GM06990 (cell line): ENCODE data around the genes RNF40, STX1B, ZNF267, TP53TG3B and ORC6.

DNA sequence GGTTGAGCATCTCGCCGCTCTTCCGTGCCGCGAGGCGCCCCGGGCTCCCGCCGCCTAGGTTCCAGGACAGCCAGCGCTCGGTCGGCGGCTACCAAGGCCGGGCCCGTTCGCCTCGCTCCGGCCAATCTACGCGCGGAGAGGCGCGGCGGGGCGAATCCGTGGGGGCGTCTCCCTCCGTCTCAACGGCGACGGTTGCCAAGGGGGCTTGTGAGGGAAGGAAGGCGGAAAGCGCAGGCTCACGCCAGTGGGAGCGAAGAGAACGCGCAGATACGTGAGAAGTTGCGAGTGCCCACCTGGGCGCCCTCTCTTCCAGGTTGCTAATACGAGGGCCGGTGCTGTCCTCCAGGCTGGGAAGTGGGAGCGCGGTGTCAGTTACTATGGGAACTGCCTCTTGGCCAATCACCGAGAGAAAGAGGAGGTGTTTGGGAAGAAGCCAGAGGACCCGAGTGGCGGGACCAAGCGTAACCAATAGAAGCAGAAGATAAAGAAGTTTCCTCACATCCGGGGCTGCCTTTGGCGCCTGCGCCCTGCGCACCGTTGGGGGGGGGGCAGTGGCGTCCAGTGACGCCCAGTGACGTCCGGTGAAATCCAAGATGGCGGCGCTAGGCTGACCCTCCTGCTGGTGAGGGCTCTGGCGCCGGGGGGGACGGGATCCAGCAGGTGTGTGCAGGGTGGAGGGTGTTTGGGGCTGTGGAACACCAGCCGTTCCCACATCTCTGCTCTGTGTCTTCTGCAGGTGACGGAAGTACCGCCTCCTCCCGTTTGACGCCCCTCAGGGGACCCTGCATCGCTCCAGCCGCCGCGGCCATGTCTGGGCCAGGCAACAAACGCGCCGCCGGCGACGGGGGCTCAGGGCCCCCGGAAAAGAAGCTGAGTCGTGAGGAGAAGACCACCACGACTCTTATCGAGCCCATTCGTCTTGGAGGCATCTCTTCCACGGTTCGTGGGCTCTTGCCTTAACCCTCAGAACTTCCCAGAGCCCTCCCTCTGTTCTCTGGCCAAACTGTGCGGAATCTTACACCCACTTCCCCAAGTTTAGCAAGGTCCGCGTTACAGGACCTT is at the start of gene RNF40:
Gene RNF40, plus strand, starts transcription at position 584 of the 1,062 bp plus-strand sequence.
- RRBS = 3% methylated on average over 21 of the region's 87 CpGs

- RRBS = no CpG with 5 or more reads among the region's 3 CpGs
Observed at GRCh38 chr16:30770380-30770711, 8.2 kb downstream of the RNF40 start.

- RRBS = no CpG with 5 or more reads among the region's 30 CpGs
Observed at GRCh38 chr16:30786073-30786646, 845 bp downstream of the ZNF629 start.

- RRBS = no CpG with 5 or more reads among the region's 27 CpGs
Observed at GRCh38 chr16:30996062-30996855, 11.3 kb downstream of the HSD3B7 start.

GRCh38 chr16:31000668-31001454 is 9.6 kb downstream of the STX1B start:
- RRBS = 85% methylated on average over 8 of the region's 22 CpGs

DNA sequence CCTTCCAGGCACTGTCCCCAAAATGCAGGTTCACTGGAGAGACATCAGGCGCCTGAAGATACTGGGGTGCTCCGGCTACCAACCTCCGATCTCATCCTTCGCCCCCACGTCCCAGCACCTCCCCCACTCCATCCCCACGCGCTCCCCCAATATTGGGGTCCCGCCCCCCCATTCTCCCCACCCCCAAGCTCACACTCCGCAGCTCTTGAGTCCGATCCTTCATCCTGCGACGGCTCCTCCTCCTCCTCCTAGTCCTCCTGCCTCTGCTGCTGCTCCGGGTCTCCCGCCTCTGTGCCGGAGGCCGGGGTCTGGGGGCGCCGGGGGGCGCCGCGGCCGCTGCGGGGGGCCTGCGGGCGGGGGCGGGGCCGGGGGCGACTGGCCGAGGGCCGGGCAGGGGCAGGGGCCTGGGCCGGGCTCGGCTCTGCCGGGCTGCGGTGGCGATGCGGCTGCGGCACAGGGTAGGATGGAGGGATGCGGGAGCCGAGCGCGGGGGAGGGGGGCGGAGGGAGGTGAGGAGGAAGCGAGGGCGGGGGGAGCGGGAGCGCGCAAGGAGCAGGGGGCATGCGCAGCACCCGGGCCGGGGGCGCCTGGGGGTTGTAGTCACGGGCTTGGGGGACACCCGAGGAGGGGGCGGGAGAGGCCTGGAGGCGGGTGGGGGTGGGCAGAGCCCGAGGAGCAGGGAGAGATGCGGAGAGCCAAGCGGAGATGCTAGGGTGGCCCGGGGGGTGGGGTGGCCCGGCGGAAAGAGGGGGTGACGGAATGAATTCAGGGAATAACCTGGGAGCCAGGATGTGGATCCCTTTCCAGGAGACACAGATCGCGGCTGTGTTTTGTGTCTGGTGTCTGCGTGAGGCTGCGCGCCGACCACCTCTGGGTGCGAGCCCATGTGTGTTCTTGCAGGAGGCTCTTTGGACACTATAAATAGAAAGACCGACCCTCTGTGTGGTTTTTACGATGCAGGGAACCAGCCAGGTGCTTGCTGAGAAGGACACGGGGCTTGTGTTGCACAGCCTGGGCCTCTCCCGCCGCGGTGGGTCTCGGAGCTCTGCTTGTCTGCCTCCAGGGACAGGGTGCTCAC is at the start of gene STX1B:
Gene STX1B, minus strand, starts transcription at position 465 of the 1,078 bp plus-strand sequence.
- RRBS = under 1% methylated on average over 10 of the region's 76 CpGs

DNA sequence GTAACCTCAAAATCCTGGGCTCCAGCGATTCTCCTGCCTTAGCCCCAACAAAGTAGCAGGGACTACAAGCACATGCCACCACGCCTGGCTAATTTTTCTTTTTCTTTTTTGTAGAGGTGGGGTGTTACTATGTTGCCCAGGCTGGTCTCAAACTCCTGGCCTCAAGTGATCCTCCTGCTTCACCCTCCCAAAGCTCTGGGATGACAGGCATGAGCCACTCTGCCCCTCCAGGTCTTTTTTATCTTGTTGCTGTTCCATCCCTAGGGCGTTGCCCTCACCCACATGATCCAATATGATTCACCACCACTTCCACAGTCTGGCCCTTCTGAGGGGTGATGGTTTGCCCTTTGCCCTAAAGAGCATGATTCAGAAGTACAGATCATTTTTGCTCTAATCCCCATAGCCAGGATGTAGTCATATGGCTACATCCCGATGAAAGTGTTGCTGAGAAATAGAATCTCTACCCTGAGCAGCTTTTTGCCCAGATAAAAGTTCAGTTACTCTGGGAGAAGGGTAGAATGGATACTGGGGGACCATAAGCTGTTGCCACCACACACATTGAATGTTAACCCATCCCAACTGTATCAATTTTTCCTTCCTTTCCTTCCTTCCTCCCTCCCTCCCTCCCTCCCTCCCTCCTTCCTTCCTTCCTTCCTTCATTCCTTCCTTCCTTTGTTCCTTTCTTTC is 18.8 kb downstream of the STX4 start:
- RRBS = no CpG with 5 or more reads among the region's 4 CpGs

GRCh38 chr16:31062897-31063312 is 11.1 kb downstream of the ZNF668 start:
- RRBS = no CpG with 5 or more reads among the region's 19 CpGs

DNA sequence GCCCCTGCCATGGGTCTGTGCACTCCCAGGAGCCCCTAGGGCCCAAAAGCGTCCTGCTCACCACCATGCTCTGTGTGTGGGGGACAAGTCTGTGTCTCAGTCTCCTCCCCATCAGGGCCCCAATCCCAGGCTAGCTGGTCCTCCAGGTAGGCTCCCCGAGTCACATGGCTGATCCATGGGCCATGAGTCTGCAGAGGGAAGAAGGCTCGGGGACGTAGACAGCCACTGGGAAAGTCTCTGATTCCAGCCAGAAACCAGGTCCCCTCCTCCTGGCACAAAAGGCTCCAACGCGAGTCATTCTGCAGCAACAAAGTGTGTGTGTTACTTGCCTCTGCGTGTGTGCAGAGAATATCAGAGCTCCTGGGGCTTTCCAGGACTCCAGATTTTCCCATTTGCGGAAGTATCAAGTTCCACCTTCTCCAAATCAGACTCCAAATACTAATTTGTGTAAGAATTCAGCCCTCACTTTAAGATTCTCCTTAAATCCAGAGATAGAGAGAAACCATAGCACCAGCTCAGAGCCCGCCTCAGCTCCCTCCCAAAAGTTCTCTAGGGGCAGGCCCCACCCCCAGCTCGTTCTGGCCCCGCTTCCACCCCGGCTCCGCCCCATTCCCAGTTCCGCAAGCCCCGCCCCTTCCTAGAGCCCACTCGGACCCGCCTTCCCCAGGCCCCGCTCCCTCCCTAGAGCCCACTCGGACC is 6.3 kb upstream of the PRSS8 start:
- RRBS = no CpG with 5 or more reads among the region's 19 CpGs

GRCh38 chr16:31181042-31181886 is 1.3 kb downstream of the FUS start:
- RRBS = no CpG with 5 or more reads among the region's 34 CpGs

- RRBS = no CpG with 5 or more reads among the region's 34 CpGs
Observed at GRCh38 chr16:31215716-31216358, 1.1 kb downstream of the PYDC1 start.

DNA sequence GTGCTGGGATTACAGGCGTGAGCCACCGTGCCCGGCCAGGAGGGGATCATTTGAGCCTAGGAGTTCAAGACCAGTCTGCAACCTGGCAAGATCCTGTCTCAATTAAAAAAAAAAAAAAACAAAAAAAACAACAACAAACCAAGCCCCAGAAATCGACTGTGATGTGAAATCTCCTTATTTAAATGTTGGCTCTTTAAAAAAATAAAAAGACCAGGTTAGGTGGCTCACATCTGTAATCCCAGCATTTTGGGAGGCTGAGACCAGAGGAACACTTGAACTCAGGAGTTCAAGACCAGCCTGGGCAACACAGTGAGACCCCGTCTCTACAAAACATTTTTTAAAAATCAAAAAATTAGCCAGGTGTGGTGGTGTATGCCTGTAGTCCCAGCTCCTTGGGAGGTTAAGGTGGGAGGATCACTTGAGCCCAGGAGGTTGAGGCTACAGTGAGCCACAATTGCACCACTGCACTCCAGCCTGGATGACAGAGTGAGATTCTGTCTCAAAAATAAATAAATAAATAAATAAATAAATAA is 4.9 kb upstream of the ARMC5 start:
- RRBS = no CpG with 5 or more reads among the region's 5 CpGs

DNA sequence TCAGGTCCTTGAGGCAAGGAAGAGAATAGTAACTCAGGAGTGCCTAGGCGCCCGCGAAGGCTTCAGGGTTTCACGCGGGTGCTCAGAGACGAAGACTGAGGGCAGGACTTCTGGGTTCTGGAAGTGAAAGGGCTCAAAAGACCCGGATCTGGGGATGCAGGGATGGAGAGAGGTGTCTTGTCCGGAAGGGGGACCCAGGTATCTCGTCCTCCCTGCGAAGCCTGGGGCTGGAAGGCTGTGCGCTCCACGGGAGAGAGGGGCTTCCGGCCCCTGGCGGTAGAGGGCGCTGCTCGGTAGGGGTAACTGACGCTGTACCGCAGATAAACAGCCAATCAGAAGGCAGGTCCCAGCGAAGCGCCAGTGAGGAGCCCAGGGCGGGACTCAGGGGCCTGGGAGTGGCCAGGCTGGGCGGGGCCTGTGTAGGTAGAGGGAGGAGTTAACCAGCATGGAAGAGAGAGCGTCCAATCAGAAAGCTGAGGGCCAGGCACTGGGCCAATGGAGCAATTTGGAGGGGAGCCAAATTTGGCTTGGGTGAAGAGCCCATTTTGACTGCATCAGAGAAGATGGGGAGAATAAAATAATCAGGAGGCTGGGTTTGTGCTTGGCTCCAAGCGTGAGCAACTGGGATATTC is 802 bp downstream of the TGFB1I1 start:
- RRBS = 90% methylated on average over 6 of the region's 24 CpGs

DNA sequence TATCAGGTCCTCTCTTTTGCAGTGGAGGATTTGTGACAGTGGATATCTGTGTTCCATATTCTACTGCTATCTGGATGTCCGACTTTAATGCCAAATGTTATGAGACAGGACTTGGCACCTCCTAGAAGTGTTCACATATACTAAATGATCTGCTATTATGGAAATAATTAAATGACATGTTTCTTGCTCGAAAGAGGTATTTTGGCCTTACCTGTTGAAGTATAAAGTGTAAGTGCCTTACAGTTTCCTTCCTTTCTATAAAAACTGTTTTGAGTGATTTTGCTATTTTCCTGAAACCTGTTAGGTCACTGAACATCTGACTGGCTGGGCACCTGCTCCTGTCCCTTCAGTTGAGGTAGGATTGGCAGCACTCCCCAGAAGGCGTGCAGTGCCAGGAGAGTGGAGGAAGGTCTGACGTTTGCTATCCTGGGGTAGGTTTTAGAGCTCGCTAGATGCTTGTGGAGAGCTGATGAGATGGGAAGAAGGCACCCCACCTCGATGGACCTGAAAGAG is 1.1 kb downstream of the KRBOX5 start:
- RRBS = no CpG with 5 or more reads among the region's 6 CpGs

DNA sequence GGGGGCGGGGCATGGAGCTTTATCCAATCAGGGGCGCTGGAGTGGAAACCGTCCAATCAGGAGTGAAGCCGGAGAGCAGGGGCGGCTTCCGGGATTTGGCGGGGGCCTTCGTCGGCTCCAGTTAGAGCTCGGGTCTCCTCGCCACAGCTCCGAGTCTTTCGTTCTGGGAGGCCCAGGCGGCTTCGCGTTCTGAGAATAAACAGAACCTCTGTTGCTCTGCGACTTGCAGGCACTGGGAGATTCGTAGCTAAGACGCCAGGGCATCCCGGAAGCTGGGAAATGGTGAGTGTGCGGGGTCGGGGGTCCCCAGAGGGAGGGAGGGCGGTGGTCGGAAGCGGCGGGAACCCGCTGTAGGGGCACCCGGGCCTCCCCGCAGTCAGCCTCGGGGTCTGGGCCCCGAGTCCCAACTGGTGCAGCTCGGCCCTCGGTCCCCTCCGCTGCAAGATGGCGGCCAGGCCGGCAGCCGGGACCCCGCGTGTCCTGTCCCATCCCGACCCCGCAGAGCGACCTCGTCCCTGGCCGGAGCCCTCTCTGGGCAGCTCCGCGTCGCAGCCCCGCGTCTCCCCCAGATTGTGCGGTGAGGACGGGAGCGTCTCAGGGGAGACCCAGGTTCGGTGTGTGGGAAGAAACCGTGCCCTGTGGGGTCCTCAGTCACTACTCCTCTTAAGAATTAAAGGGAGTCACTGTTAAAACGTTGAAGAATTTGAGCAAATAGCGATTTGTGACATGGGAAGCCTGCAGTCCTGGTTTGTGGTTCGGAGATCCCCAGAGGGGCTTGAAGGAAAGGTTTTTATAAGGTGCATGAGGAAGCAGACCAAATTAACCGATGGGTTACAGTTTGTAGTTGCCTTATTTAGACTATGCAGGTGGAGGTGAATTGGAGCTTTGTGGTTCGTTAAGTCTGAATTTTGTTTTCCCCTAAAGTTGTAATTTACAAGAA is at the start of gene ZNF267:
Gene ZNF267, plus strand, starts transcription at position 120 of the 940 bp plus-strand sequence.
- RRBS = 3% methylated on average over 22 of the region's 59 CpGs

DNA sequence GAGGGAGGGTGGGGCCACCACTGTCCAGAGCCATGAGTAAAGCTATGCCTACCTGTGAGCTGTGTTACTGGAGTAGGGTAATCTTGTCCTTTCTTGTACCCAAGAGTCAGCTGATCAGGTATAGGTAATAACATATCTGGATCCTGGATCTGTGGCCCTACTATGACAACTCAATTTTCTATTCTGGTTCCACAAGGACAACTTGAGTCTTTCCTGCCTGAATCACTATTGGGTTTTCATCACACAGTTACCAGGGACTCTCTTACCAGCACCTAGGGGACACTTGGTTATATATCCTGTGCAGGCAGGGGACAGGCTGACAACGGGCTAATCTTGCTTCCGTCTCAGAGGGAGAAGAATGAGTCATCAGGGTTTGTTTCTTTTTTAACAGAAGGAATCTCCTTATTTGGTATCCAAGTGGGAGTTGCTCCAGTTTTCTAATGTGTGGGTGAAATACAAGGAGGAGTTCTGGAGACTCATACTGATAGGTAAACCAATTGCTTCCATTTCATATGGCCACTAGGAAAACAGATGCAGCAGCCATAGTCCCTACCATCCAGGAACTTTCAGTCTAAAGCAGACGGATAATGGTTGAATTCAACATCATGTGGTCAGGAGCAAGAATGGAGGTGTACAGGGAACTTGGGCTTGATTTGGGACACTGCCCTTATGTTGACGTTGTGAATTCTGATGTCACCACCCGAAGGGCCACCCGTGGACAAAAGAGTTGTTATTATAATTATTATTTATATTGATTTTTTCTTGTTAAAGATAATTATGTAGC is 6.9 kb downstream of the ZNF267 start:
- RRBS = no CpG with 5 or more reads among the region's 6 CpGs

- RRBS = no CpG with 5 or more reads among the region's 30 CpGs
Observed at GRCh38 chr16:33360601-33361079, at the start of gene TP53TG3B. Gene TP53TG3B (plus strand): TSS chr16:33360841.

GRCh38 chr16:46632884-46633462 is 11.8 kb upstream of the SHCBP1 start:
- RRBS = no CpG with 5 or more reads among the region's 22 CpGs

DNA sequence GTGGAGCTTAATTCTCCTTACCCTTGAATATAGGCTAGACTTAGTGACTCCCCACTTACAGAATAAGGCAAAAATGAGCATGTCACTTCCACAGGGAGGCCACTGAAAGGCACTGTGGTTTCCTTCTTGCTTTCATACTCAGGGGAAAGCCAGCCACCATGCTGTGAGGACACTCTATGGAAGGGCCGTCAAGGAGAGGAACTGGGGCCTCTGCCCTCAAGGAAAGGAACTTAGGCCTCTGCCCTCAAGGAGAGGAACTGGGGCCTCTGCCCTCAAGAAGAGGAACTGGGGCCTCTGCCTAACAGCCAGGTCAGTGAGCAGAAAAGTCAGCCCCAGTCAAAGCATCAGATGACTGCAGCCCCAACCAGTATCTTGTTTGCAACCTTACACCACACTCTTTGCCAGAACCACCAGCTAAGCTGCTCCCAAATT is 30.0 kb downstream of the VPS35 start:
- RRBS = no CpG with 5 or more reads among the region's 1 CpG

- RRBS = 2% methylated on average over 14 of the region's 87 CpGs
Observed at GRCh38 chr16:46688977-46690006, at the start of gene ORC6. Gene ORC6 (plus strand): TSS chr16:46689659.